Left colon (tissue), 1 donor: ENCODE measurements around the genes DUS3L, NRTN, RANBP3, MLLT1, PSPN and GTF2F1.

DNA sequence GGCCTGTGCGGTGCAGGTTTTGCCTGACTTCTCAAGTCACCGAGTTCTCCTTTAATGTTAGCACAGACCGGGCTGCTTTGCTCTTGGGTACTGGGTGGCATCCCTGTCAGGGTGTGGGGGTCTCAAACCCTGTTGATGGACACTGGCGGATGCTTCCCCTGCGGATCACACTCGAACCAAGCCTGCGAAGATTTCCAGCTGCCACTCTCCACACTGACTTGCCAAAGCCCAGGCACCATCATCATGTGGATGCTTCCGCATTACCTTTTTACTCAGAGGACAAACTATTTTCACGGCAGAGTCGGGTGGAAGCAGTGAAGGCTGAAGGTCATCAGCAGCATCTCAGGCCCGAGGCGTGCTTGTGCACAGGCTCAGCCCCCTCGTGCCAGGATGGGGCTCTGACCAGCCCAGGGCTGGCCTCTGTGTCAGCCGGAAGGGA, 11.3 kb downstream of the MICOS13 start:
- PRO-cap, result no peak

- PRO-cap, result bidirectional peak, plus-strand start at chr19:5791343, minus-strand start at chr19:5791163
These were observed at the start of gene DUS3L for GRCh38 chr19:5791082-5791564. DUS3L (minus strand) TSS chr19:5791163.

DNA sequence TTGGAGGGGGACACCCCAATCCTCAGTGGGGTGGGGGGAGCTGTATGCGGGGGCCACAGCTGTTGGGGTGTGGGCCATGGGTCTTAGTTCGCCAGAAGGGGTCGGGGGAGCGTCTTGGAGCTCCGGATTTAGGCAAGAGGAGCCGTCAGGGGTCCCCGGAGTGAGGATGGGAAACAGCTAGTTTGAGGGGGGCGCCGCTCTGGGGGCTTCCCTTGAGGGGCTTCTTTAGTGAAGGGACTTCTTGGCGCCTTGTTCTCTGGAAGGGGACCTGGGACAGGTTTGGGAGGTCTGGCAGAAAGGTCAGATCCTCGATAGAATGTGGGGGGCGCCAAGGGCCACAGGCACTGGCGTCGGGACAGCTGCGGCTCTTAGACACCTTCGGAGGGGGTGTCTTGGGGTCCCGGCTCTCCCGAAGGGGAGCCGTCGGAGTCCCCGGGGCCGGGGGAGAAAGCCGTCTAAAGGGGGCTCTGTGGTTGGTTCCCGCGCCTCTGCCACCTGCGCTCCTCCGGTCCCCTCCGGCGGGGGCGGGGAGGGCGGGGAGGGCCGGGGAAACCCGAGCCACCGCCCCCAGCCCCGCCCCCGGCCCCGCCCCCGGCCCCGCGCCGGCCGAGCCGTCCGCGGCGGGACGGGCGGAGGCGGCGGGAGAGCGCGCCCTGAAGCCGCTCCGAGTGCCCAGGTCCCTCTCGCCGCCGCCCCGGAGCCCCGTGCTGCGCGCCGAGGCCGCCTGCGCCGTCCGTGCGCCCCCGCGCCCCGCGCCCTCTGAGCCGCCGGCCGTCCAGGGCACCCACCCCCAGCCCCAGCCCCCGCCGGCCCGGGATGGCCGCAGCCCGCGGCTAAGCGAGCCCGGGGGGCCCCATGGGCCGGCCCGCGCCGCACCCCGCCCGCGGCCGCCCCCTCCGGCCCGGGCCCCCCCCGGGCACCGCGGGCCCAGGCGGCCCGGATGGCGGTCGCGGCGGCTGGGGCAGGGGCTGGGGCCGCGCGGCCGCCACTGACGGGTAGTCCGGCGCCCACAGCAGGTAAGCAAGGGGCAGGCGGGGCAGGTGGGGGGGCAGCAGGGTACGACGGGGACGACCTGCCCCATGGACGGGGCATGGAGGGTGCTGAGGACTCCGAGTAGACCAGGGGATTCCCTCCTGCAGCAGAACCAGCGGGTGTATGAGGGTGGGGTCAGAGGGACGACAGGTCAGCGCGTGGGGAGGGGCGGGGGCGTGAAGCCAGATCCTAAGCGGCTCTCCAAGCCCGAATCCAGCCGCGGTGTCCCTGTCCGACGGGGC, at the start of gene NRTN:
TSS of gene NRTN (plus strand) at position 632 of the 1,274 bp plus-strand sequence.
- PRO-cap, result bidirectional peak, plus-strand start at position 629 of the sequence, minus-strand start at position 434 of the sequence

- PRO-cap, result no peak
These were observed 11.4 kb downstream of the NDUFA11 start for GRCh38 chr19:5892107-5892707.

- PRO-cap, result no peak
These were observed 9.4 kb downstream of the NDUFA11 start for GRCh38 chr19:5894145-5894562.

- PRO-cap, result no peak
These were observed 9.6 kb downstream of the CAPS start for GRCh38 chr19:5923687-5923999.

GRCh38 chr19:5936055-5937039, 22.3 kb downstream of the CAPS start:
- PRO-cap, result no peak

DNA sequence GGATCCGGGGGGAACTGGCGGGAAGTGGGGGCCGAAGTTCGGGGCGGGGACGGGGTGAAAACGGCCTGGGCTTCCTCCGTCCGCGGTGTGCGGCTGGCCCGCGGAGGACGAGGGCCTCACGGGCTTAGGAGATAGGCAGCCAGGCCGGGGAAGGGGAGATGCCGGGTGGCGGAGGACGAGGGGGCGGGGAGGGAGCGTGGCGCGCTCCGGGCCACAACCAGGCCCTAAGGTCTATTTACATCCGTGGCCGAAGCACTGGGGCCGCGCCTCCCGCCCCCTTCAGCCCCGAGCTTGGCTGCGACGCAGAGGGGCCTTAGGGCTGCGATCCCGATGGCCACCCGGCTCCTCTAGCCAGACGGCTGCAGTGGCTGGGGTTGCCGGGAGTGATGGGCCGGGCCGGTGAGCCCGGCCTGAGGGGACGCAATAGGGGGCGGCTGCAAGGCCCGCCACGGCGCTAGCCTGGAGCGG, 420 bp downstream of the RANBP3 start:
- PRO-cap, result no peak

DNA sequence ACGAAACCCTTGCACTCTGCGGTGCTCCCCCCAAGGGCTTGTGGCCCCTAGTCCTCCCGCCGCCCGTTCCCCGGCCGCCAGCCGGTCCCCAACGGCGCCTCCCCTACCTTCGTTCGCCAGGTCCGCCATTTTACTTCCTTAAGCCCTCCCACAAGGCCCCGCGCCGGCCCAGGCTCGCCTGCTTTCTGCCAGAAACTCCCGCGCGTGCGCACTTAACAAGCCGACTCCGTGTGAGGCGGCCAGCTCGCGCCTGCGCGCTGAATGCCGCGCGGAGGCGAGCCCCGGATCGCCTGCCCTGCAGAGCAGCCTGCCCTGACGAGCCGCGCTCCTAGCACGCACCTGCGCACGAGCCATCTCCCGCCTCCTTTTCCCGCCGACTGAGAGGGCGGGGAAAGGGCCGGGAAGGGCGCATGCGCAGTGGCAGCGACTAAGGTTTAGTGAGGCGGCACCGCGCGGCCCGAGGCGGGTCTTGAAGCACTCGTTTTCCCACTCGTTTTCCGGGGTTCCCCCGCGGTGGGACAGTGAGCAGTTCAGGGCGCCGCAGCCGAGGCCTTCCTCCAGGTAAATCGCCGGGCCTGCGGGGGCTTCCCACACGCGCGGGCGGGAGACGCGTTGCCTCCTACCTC, at the start of gene RANBP3:
TSS of gene RANBP3 (minus strand) at position 187 of the 626 bp plus-strand sequence.
- PRO-cap, result bidirectional peak, plus-strand start at position 430 of the sequence, minus-strand start at position 132 of the sequence

GRCh38 chr19:6041638-6042822, 64.1 kb upstream of the RANBP3 start:
- PRO-cap, result no peak

GRCh38 chr19:6076322-6077421, 33.6 kb downstream of the RFX2 start:
- PRO-cap, result no peak

DNA sequence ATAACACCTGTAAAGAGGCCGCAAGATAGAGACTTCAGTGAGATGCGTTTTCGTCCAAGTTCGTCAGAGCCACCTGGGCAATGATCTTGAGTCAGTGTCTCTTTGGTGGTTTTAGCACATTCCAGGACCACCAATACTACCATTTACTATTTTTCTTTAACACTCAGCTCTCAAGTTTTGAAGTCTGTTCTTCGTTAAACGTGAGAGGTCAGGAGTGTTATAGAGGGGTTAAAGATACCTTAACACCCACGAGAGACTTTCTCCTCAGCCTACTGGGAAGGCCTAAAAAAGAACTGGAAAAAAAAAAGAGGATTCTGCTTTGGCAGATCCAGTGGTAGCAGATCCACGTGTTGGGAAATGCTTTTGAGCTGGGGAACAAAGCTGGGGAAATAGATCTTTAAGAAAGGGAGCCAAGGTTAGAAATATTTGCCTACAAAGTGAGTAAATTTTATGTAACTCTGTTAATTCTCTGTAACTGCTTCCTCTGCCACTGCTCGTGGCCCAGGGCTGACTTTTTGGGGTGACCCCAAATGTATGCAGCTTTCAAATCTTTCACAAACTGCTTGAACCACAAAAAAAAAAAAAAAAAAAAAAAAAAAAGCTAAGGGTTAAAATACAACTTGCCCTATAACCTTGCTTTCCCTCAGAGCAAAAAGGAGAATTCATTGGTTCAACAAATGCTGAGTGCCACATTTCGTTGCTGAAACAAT, 11.8 kb downstream of the RFX2 start:
- PRO-cap, result no peak

DNA sequence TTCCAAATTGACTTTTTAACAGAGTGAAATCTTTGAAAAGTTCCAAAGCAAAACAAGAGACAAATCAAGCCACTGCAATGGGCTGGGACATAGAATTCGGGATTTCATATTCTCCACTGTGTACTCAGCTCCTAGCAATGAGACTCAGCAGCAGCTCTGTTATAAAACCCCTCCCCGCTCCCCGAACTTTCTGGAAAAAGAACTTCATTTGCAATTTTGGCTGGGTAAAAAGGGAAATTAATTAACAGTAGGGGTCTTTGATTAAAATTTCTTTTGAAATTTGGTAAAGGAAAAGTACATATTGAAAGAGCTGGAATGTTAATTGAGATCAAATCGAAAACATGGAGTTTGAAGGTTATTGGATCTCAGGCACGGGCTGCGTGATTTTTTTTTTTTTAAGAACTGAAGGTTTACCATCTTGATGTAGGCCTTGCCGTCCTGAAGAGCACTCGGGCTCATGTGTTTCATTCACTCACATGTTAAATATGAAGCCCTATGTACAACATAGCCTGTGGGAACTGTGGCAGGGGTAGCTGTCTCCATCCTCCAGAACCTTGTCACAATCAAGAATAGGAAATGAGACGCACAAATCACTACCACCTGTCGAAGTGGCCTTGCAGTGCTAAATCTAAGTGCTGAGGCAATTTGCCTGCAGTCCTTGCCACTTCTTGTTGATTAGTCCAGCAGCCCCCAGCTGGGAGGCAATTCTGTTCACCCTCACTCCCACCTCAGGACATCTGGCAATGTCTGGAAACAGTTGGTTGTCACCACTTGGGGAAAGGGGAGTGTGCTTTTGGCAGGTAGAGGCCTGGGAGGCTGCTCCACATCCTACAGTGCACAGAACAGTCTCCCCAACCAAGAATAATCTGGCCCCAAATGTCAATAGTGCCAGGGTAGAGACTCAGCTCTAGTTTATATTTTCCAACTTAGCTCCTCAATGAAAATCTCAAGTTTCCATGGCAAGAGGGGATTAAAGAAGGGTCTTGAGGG, 10.9 kb downstream of the RFX2 start:
- PRO-cap, result no peak

DNA sequence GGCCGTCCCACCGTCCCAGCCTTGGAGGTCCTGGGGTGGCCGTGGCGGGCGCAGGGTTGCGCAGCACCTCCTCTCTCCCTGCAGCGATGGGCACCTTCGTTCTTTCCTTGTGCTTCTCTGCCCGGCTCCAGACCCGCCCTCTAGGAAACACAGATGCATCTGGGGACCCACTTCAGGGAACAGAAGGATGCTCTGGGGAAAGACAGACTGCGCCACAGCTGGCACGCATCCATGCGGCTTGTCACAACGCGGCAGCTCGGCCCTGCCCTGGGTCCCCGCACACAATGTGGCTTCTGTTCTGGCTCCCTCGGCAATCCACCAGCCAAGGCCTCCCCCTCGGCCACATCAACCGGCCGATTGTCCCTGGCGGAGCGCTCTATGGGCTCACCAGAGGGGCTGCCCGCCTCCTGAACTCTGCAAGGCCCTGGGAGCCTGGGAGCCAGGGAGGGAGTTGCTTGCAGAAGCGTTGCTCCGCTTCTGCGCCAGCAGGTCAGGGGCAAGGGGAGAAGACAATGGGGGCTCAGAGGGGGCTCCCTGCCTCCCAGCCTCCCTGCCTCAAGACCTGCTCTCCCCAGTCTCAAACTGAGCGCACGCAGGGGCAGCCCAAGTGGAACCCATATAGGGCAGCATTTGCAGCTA, 38.1 kb downstream of the MLLT1 start:
- PRO-cap, result no peak

DNA sequence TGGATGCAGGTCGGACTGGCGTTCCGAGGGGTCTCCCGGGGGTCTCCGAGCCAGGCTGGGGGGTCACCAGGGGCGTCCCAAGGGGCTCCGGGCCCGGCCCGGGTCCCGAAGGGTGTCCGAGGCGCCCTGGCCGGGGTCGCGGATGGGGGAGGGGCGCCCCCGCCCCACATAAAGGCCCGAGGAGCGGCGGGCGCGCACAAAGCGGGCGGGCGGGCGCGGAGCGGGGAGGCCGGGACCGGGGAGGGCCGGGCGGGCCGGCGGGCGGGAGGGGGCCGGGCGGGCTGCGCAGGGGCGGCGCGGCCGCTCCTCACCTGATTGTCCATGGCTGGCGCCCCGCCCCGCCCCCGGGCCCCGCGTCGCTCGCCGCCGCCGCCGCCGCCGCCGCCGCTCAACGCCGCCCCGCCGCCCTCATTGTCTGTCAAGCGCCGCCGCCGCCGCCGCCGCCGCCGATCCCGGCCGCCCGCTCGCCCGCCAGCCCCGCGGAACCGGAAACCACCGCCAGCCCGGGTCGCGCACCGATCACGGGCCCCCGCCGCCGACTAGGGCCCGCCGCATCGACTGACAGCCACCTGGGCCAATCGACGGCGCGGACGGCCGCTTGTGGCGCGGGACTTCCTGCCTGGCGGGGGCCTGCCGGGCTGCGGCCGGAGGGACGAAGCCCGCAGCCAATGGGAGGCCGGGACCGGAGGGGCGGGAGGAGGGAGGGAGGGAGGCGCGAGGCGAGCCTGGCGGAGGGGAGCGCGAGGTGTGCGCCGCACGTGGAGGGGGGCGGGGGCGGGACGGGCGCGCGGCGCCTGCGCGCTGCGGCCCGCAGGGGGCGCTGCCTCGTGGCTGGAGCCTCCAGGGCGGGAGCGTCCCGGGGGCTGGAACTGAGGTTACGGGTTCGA, at the start of gene MLLT1:
TSS of gene MLLT1 (minus strand) at position 514 of the 887 bp plus-strand sequence.
- PRO-cap, result unidirectional peak, minus-strand start at position 487 of the sequence

DNA sequence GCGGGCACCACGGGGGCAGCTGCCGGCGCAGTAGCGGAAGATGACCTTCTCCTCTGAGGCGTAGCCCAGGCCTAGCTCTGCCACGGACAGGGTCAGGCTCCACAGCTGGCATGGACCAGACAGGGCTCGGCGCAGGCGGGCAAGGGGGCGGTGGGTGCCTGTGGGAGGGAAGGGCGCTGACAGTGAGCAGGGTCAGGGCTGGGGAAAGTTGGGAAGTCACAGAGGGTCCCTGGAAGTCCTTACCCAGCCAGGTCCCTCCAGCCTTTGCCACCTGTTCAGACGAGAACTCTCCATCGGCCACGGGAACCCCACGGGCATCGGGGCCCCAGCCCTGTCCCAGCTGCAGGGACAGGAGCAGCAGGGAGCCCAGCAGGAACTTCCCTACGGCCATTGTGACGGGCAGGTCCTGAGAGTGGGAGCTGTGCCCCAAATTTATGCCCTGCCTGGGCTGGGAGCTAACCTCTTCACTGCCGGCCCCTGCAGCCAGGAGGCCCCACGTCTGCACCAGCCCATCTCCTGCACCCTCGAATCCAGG, at the start of gene PSPN:
TSS of gene PSPN (minus strand) at position 475 of the 535 bp plus-strand sequence.
- PRO-cap, result no peak

DNA sequence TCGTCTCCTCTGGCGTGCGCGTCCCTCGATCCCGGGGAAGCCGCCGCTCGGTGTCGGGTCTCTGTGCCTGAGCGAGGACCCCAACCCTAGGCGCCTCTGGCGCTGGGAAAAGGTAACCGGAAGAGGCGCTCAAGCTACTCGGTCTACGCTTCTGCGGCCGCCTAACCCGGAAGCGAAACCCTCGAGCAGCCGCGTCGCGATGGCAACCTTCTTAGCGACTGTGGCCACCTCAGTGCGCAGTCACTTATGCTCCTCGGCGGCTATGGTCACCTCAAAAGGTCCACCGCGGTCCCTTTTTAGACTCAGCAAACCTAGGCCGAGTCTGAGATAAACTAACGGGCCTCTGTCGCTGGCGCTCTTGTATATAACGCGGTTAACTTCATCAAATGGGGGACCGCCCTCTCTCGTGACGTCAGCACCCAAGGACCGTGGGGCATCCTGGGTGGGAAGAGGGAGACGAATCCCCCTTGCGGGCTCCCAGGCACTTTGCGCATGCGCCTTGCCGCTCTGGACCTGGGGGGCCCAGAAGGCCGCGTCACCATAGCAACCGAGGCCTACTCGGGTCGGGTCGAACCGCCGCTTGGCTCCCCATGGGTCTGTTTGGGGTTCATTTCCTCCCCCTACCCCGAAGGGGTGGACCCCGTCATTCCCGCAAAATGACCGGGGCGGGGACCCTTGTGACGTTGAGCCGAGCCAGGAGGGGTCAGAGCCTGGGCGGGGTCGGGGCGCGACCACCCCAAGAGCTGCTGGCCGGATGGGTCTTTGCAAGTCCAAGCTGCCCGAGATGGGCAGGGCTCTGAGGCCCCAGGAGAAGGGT, at the start of gene GTF2F1:
TSS of gene GTF2F1 (minus strand) at position 125 of the 817 bp plus-strand sequence.
- PRO-cap, result bidirectional peak, plus-strand start at position 239 of the sequence, minus-strand start at position 104 of the sequence

GRCh38 chr19:6393857-6394242, 886 bp upstream of the GTF2F1 start:
- PRO-cap, result no peak

GRCh38 chr19:6462122-6462705, 1.9 kb upstream of the CRB3 start:
- PRO-cap, result bidirectional peak, plus-strand start at chr19:6462571, minus-strand start at chr19:6462361

DNA sequence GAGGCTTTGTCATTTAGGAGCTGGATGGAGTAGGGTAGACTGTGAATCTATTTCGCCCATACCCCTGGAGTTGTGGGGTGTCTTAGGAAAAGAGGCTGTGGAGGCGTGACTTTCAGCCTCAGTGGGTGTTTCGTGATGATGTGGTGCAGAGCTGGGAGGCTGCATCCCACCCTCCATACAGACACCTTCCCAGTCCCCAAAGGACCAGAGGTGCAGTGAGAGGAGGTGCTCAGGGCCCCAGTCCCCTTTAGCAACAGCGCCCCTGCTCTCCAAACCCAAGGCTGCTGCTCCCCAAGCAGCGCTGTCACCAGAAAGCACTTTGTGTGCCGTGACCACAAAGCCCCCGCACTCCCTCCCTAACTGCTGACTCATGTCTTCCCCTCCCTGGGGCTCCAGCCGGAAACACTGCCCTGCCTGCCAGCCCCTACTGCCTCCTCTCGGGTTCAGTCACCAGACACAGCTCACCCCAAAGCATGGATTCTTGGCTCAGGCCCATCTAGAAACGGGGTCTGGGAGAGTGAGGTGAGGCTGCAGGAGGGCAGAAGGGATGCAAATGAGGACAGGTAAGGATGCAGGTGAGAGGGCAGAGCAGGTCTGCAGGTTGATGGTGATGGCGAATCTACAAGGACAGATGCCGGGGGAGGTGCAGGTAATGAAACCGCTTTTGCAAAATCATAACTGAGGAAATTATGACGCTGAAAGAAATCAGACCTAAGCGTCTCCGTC, 4.9 kb upstream of the TNFSF14 start:
- PRO-cap, result no peak